Left colon (tissue), 1 donor: Measurements from ENCODE around the genes EFCAB9 and NEURL1B.

DNA sequence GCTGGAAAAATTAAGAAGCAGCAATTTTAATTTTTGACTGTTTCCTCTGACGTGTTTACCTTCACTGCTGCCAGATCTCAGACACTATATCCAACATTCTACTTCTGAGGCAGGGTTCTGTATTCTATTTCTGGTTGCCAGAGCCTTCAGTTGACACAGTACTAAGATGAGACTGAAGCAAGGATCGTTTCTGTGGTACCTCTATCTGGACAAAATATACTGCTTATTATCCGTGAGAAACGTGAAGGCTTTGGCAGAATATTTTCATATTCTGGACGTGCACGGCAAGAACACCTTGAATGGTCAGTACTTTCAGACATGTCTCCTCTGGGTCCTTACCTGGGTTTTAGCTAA is at the start of gene EFCAB9:
Gene EFCAB9 (plus strand): TSS at position 166 of the 354 bp plus-strand sequence.
- PRO-cap: no peak

GRCh38 chr5:172364924-172365342 is 81.4 kb upstream of the UBTD2 start:
- PRO-cap: no peak

- PRO-cap: no peak
Measured at GRCh38 chr5:172429088-172429854, 25.1 kb downstream of the SH3PXD2B start.

DNA sequence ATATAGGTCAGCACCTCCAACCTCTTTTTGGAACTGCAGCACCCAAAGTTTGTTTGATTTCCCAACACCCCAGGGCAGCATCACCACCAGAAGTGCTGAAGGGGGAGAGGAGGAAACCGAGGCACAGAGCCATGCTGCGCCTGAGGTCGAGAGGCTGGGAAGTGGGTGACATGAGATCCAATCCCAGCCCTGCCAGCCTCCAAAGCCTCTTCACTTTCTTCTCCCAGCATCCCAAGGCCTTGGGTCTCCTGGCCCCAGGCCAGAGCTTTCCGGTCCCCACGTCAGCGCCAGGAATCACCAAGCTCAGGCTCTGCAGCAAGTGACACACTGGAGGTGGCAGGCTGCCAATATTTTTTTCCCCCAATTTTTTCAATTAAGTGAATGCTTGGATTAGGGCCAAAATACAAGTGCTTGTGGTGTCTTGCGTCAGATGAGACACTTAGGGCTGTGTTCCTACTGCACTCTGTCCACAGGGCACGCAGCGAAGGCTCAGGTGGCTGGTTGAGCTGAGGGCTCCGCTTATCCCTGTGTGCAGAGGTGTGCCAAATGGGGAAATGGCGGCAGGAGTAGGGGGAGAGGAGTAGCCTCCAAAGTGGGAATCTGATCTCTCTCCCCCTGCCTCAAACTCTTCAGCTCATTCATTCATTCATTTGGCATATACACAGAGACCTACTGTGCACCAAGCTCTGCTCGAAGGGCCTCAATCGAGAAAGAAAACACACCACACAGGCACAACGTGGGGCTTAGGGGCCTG is 16.8 kb downstream of the SH3PXD2B start:
- PRO-cap: no peak

DNA sequence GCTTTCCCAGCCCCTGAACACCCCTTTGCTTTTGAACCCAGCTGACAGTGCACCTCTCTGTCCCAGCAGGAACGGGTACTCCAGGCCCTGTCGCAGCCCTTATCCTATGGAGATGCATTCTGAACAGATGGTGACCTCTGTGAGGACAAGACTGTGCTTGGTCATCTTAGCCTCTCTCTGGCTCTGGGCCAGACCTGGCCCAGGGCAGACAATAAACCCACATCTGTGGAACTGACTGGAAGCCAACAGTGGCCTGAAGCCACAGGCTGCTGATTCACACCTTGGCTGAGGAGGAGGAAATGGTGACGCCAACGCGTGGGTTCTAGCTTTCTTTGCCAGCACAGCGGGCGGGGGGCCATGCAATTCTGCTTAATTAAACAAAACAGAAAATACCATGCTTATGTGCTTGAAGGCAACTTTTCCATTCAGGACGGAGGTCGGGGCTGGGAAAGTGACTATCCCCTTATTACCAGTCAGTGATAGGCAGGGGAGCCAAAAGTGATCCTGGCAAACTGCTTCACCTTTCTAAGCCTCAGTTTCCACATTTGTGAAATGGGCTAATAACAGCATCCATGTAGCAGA is 10.8 kb downstream of the SH3PXD2B start:
- PRO-cap: no peak

DNA sequence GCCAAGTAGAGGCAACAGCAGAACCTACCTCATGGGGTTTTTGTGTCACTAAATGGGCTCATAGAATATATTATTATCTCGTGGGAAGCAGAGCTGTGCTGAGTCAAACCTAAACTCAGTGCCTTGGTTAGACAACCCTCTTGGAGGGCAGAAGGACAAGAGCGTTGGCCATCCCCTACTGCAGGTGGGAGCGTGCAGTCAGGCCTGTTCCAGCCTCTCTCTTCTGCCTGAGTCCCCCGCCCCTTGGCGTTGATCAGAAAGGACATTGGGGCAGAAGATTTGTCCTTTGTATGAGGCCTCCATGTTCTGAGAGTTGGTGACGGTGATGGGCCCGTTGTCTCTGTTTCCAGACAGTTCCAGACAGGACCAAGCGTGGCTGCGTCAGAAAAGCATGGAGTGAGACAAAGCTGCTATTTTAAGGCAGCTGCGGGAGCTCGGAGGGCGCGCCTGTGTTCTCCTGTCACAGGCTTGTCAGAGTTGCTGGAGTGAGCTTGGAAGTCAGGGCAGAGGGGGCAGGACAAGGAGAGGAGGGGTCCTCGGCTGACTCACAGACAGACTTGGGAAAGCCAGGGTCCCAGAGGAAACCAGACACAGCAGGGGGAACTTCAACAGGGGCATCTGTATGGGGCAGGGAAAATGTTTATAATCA is 32.1 kb upstream of the SH3PXD2B start:
- PRO-cap: no peak

DNA sequence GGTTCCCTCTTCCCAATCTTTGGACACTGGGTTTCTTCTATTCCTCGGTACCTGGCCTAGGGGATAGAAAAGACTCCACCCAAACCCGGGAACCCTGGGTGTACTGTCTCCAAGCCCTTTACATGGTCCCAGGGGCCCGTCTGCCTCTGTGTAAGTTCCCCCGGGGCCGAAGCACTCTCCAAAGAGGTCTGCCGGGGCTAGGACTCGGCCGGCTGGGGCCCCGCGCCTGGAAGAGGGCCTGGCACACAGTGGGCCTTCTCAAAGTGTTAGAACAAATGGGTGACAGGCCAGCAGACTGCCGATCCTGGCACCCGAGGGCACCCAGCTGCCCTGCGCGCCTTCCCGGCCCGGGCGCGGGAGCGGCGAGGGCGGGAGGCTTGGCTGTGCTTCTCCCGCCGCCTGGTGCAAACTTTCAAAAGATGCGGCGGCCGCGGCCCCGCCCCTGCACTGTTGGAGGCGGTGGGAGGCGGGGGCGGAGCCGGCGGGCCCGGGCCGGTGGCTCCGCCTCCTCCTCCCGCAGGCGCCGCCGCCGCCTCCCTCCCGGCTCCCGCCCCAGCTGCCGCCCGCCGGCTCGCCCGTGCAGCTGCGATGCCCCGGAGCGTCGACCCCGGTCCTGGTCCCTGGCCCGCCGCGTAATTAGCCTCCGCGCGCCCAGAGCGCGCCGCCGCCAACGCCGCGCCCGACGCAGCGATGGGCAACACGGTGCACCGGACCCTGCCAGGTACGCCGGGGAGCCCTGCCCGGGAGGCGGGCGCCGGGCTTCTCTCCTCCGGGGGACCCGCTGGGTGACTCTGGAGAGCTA is at the start of gene NEURL1B:
Gene NEURL1B (plus strand): TSS at position 547 of the 802 bp plus-strand sequence.
- PRO-cap: bidirectional peak, plus-strand start at position 546 of the sequence, minus-strand start at position 404 of the sequence

DNA sequence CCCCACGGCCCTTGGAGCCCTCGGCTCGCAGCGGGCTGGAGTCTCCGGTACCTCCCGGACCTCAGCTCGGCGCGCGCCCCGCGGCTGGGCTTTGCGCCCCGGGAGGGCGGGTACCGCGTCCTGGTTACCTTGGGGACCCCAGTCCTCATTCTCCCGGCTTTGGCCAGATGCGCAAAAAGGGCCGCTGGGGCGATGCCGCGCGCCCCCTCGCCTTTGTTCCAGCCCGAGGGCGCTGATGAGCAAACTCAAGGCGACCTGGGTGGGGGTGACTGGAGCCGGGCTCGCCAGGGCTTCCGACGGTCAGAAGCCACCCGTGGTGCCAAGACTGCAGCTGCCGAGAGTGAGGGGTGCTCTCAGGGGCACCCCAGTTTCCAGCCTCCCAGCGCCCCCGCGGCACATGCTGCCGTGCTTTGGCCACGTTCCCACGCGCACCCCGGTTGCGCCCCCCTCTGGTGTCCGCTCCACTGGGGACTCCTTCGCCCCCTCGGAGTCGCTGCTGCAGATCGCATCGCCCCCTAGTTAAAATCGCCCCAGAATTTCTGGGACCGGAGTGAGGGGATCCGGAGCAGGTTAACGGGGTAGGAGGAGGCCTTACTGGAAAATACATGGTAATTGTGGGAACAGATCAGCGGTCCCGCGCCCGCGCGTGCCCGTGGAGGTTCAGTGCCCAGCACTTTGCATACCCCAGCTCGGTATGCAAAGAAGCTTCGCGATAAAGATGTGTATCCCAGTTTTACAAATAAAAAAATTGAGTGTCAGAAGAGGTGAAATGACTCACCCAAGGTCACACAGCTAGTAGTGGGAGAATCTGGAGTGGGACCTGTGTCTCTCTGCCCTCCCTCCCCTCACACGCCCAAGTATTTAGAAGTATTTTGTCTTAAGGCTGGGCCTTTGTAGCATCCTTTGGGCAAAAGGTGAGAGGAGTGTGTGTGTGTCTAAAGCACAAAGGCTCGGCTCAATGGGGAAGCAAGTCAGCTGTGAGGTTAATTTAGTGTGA is 754 bp downstream of the NEURL1B start:
- PRO-cap: bidirectional peak, plus-strand start at position 795 of the sequence, minus-strand start at position 572 of the sequence

GRCh38 chr5:172696415-172696885 is 55.4 kb downstream of the NEURL1B start:
- PRO-cap: no peak

DNA sequence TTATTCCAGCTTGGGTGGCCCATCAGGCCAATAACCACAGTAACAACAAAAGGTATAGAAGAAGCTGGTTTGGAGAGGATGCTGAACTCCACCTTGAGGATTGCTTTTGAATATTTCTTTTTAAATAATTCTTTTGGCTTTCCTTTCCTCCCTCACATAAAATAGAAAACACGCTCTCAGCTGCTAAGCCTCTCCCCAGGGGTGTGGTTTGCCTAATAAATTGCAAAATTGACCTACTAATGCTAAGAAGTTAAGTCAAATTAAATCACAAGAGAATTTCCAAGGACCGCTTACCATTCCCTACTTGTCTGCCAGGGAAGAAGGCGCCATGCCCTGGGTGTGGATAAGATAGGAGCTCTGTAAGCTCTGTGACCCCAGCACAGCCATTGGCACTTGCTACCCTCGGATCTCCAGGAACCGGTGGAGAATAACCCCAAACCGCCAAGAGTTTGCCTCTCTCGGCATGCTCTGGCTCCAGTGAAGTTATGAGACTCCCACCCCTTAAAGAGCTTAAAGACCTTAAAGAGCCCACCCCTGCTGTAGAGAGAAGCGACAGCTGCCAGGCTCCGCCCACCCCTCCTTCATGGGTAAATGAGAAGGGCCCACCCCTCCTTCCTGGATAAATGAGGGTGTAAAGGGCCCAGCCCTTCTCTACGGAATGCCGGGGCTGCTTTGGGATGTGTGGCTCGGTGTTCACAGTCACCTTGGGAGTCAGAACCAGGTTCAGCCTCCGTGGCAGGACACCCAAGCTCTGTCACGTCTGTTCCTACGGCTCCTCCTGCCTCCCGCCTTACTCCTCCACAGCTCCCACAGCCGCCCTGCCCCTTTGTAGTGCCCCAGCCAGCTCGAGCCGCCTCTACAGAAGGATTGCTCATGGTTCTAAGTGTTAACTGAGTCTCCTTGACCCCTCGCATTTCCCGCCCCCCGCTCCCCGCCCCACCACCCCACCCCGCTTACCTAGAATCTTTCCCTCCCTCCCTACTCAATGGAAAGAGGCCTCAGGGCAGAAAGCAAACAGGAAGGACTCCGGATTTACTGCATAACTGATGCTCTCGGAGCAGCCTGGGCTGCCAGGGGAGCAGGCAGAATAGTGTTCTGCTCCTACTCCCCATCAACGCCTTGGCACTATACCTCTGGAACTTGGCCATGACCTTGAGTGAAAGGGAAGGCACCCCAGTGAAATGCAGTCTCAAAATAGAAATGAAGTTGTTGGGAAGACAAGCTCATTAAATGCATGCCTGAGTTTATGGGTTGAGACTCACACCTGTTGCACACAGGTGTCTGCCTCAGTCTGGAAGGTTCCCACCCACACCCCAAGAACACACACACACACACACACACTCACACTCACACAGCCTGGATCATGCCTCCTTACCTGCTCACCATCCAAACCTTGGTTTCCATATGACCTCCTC is 59.3 kb downstream of the NEURL1B start:
- PRO-cap: no peak

GRCh38 chr5:172736168-172736446 is 34.9 kb downstream of the DUSP1 start:
- PRO-cap: no peak

- PRO-cap: no peak
Measured at GRCh38 chr5:172763966-172764376, 7.0 kb downstream of the DUSP1 start.

DNA sequence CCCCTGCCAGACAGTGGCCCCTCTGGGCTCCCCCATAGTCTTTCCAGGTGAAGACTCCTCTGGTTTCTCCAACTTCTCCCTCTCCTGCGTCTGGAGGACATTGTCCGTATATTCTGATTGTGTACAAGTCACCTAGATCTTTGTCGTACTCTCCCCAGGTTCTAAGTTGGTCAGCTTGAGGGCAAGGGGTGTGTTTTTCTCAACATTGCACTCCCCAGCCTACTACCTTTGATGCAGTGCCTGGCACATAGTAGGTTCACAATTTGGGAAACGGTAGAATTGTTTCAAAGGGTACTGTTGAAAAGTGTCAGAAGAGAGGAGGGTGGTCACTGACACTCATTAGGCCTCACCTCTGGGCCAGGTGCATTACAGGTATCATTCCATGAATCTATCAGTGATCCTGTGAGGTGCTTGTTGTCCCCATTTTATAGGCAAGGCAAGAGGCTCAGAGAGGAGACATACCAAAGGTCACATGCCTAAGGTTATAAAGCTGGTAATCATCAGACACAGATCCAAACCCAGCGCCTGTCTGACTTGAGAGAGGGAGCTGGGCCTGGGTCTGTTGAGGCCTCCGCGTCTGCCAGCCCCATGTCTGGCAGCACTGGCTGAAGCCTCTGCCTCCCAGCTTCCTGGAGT is 3.9 kb upstream of the DUSP1 start:
- PRO-cap: bidirectional peak, plus-strand start at position 515 of the sequence, minus-strand start at position 393 of the sequence

DNA sequence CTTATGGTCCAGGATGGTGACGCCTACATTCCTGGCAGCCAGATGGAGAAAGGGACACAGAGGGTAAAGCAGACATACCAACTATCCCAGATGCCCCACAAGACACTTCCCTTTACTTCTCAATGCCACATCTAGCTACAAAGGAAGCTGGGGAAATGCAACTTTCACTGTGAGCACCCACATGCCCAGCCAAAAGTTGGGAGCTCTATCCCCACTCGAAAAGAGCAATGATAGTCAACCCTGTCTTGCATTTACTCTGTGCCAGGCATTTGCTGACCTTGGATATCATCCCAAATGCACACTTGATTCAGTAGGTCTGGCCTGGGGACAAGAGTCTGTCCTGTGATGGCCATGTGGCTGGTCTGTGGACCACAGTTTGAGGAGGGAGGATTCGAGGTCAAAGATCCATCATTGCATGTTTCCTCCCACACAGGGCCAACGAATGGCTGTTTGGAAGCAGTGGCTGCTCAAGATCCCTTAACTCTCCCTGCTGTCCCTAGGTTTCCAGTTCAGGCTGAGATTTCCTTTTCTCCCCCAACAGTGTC is 1.4 kb upstream of the ERGIC1 start:
- PRO-cap: no peak

- PRO-cap: no peak
Measured at GRCh38 chr5:172844423-172844686, 10.3 kb downstream of the ERGIC1 start.

DNA sequence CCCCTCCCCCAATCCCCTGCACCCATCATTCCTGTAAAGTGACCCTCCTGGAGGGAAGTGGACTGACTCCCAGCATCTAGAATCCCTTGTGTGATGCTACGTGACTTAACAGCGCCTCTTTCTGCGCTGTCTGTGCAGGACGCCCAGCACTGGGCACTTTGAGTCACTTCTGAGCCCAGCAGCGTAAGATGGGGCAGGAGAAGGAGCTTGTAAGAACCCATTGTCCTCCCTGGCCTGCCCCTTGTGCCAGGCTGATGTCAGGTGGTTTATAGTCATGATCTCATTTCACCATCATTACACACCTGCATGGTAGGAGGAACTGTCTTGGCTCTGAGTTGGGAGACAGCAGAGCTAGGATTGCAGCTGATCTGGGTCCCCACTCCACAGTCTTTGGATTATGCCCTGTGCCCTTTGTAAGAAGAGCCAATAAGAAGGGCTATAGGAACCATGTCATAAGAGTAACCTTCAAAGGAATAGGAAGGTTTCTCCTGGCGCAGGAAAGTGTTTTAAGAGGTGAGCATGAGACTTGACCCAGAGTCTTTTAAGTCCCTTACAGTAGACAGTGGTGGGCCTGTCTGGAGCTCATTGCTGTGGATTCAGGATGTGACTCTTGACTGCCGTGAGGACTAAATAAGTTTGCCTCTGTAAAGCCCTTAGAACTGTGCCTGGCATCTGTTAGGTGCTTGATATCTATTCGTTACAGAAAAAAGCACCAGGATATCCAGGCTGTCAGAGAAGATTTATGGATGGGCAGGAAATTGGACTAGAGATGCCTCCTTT is 12.3 kb downstream of the ERGIC1 start:
- PRO-cap: bidirectional peak, plus-strand start at position 333 of the sequence, minus-strand start at position 243 of the sequence; unidirectional peak, plus-strand start at position 333 of the sequence

DNA sequence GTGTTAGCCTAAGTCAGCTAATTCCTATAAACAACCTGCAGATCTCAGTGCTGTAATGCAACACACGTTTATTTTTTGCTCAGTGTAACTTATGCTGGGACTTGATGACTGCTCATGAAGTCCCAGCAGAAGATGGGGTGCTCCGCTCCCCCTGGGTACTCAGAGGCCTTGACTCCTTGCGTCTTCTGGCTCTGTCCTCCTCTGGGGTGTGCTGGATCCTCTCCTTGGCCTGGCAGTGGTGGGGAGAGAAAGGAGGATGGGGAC is 12.9 kb downstream of the ERGIC1 start:
- PRO-cap: no peak

- PRO-cap: bidirectional peak, plus-strand start at chr5:172887920, minus-strand start at chr5:172887818
Measured at GRCh38 chr5:172887669-172888351, 53.8 kb downstream of the ERGIC1 start.

DNA sequence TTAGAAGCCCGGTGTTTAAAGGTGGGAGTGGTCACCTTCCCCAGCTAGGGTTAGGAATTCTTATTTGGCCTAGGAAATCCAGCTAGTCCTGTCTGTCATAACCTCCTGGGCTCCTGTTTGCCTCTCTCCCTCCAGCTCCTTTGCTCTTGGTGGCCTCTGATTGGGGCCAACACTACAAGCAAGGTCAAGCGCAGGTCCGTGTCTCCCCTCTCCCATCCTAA is 53.3 kb upstream of the RPL26L1 start:
- PRO-cap: no peak

DNA sequence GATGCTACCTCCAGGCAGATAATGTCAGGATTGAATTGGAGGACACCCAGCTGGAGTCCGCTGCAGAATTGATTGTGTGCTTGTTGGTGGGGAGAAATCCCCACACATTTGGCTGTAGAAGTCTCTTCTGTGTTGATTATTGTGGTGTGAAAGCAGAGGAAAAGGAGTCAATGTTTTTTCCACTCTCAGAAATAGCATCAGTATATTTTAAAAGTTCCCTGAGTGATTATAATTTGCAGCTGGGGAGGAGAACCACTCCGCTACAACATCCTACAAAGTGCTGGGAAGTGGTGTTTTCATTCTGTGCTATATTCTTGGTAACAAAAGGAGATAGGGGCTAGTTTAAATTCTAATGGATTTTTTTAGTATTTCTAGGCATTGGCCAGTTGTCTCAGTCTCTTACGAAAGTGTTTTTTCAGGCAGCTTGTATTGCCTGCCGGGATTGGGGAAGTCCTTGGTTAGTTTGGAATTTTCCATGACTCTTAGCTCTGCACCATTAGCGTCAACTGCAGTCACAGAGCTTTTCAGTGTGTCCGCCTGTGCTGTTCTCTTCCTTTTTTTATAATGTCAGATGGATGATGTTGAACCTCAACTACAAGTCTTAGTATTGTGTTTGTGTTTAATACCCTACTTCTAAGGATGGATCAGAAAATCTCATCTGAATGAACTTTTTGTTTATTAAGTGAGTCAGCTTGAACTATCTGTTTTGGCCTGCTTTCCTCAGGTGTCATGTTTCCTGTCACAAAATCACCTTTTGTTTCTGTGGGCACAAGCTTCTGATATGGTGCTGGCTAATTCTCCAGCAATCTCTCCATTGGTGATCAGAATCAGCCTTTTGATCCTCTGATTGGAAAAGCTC is 32.9 kb downstream of the ATP6V0E1 start:
- PRO-cap: bidirectional peak, plus-strand start at position 570 of the sequence, minus-strand start at position 400 of the sequence